Measurements from ENCODE around the gene ARAP1.

DNA sequence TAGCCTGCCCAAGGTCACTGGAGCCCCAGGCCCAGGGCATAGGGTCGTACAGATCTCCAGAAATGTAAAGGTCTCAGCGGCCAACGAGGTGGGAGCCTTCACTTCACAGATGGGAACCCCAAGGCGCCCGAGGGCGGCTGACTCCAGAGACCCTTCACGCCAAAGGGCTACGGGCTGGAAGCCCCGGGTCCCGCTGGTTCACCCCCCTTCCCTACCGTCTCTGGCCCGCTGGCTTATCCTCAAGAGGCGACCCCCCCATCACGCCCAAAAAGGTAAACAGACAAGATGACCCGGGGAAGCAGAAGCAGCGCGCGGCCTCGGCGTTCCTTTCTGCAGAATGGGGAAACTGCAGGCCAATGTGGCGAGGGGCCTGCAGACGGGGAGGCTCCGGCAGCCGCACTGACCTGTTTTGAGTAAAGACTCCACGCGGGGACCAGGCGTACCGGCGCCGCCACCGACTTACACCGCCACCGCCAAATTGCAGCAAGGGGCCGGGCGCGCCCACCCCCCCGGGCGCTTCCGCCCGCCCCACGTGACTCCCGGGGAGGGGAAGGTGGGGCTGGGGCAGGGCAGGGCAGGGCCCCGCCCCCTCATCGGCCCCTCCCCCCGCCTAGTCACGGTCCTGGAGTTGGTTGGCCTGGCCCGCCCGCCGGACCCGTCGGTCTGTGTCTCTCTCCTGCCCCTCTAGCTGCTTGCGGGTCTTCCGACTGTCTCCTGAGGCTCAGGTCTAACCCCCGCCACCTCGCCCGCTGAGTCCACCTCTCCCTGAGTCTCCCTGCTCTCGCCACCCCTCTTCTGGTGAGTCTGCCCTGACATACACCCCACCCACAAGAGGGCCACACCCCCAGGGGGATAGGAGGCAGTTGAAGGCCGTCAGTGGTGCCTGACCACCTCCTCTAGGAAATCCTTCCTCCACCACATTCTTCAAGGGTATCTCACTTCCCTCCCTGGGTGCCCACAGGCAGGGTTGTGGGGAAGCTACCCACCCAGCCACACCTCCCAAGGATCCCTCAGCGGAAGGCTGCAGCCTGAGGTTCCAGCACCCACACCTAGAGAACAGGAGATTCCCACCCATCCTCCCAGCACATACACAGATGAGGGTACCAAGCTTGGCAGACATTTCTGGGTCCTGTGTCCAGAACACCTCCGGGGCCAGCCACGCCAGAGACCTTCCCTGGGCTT, at the start of gene ARAP1:
Gene ARAP1, minus strand, starts transcription at position 485 of the 1,182 bp plus-strand sequence.
- PRO-cap = bidirectional peak, plus-strand start at position 668 of the sequence, minus-strand start at position 480 of the sequence

DNA sequence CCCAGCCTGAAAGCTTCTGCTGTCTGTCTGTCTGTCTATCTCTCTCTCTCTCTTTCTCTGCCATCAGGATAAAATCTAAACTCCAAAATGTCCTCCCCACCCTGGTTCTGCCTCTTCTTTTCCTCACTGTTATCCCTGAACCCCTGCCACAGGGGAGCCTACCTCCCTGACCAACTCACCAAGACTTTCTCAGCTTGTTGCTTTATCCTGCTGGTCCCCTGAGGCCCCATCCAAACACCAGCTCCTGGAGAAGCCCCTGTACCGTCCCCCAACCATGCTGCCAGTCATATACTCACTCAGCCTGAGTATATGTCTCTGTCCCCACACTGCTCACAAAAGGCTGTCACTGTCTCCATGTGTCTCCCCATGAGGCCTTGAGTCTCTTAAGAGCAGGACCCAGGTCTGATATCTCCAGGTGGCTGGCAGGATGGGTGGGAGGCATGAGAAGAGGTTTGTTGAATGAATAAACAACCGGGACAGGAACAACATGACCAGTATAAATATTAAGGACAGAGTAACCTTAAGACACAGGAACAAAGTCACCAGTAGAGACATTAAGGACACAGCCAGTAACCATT, 20.5 kb upstream of the ARAP1 start:
- PRO-cap = no peak

GRCh38 chr11:72776811-72777543, 16.9 kb downstream of the STARD10 start:
- PRO-cap = no peak

GRCh38 chr11:72780913-72781430, 12.9 kb downstream of the STARD10 start:
- PRO-cap = no peak

DNA sequence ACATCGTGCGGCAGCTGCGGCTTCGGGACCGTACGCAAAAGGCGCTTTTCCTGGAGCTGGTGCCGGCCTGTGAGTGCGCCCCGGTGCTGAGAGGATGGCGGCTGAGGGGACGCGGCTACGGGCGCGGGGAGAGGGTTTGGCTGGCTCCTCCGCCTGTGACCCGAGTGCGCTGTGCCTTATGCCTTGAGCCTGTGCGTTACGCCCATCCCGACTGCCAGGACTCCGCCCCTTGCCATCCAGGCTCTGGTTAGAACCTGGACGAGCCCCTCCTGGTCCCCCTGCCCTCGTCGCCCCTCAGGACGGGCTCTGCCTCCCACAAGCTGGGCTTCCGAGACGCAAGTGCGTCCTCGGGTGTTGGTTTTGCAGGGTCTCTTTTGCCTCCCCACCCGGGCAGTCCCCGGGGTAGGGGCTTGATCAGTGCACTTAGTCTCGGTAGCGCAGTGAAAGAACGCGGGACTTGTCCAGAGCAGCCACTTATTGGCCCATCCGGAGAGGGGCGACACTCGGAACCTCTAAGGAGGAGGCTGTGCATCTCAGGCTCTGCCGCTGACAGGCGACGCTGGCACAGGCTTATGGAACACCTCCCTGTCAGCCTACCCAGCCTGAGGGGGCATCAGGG, 393 bp downstream of the ATG16L2 start:
- PRO-cap = bidirectional peak, plus-strand start at position 502 of the sequence, minus-strand start at position 173 of the sequence

- PRO-cap = no peak
Measured at GRCh38 chr11:72832192-72832776, 18.1 kb downstream of the ATG16L2 start.

DNA sequence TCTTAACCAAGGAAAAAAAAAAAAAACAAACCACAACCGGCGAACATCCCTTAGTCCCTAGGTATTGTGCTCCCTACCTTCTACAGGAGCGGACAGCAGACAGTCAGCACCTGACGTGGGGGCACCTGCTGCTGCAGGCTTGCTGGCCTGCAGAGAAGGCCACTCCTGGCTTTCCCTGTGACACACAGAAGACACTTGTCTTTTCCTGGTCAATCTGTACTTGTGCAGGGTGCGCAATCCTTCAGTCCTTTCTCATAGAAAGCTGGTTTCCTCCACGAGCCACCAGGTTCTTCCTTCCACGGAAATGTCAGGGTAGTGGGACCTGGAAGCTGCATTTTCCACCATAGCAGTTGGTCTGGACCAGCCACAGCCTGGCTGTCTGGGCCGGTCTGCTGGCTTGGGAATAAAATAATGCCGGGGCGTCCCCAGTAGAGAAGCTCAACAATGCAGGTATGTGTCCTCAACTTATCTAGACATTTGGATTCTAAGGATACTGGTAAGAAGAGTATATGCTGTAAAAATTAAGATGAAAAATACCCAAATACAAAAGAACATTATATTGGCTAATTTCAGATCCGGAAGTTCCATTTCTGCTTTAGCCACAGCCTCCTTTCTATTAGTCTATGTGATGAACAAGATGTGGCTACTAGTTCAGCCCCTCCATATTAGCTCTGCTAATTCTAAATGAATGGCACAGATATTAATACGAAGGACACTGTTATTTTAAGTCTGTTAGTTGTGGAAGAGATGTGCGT, 23.4 kb downstream of the ATG16L2 start:
- PRO-cap = no peak

DNA sequence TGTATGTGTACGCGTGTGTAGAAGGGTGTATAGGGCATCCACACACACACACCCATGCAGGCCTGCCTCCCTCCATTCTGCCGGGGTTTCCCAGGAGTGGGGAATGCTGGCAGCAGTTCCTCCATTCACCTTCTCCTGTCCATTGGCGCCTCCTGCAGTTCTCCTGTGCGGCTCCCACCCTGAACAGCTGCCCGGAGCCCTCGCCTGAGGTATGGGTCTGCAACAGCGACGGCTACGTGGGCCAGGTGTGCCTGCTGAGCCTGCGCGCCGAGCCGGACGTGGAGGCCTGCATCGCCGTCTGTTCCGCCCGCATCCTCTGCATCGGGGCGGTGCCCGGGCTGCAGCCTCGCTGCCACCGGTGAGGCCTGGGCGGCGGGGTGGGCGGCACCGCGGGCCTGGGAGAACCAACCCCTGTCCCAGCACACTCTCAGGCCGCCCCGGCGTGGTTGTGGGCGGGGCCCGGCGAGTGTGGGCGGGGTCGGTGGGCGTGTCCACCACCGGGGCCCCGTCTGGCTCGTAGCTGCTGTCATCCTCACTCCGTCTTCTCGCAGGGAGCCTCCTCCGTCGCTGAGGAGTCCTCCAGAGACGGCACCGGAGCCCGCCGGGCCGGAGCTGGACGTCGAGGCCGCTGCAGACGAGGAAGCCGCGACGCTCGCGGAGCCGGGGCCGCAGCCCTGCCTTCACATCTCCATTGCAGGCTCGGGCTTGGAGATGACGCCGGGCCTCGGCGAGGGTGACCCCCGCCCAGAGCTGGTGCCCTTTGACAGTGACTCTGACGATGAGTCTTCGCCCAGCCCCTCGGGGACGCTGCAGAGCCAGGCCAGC, 14.1 kb upstream of the RELT start:
- PRO-cap = bidirectional peak, plus-strand start at position 535 of the sequence, minus-strand start at position 320 of the sequence

- PRO-cap = no peak
Measured at GRCh38 chr11:73388172-73389272, 12.3 kb downstream of the RELT start.

DNA sequence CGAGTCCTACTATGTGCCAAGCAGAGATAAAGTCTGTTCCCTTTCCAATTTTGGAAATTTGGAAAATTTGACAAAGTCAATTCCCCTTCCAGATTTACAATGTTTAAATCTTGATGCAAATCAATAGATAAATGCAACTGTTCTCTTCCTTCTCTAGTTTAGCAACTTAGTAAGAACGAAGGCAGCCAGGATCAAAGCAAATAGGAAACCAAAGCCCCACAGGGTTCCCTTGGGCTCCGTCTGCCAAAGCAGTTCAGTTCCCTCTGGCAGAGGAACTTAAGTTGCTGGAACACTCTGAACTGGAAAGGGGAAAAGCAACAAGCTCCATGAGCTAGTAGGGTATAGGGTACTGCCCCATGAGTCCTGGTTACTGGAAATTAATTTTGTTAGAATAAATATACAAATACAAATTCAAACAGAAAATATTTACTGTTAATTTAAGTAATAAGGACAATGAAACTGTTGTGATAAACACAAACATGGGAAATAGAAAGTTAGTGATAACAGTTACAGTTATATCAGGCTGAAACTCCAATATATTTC, 91.3 kb downstream of the RELT start:
- PRO-cap = no peak

- PRO-cap = unidirectional peak, minus-strand start at chr11:73657220
Measured at GRCh38 chr11:73657010-73657364, 10.6 kb downstream of the PLEKHB1 start.

- PRO-cap = no peak
Measured at GRCh38 chr11:73718625-73719182, 42.2 kb downstream of the RAB6A start.

DNA sequence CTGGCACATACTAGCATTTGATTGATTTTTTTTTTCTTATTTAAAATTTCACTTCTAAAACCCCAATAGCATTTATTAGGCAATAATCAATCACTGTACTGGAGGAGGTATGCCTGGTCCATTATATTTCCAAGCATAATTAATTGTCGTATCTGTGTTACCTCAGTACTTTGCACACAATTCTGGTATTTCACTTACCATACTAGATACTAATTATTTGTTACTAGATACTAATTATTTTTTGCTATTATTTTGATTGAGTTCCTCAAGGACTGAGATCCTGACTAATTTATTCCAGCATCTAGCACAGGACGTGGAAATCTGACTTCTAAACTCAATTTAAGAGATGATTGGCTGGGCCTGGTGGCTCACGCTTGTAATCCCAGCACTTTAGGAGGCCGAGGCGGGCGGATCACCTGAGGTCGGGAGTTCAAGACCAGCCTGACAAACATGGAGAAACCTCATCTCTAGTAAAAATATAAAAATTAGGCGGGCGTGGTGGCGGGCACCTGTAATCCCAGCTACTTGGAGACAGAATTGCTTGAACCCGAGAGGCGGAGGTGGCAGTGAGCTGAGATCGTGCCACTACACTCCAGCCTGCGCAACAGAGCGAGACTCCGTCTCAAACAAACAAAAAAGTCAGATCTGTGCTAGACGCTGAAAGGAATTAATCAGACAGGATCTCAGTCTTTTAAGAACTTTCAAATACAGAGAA, 596 bp upstream of the MRPL48 start:
- PRO-cap = bidirectional peak, plus-strand start outside the sequence, minus-strand start at position 628 of the sequence

DNA sequence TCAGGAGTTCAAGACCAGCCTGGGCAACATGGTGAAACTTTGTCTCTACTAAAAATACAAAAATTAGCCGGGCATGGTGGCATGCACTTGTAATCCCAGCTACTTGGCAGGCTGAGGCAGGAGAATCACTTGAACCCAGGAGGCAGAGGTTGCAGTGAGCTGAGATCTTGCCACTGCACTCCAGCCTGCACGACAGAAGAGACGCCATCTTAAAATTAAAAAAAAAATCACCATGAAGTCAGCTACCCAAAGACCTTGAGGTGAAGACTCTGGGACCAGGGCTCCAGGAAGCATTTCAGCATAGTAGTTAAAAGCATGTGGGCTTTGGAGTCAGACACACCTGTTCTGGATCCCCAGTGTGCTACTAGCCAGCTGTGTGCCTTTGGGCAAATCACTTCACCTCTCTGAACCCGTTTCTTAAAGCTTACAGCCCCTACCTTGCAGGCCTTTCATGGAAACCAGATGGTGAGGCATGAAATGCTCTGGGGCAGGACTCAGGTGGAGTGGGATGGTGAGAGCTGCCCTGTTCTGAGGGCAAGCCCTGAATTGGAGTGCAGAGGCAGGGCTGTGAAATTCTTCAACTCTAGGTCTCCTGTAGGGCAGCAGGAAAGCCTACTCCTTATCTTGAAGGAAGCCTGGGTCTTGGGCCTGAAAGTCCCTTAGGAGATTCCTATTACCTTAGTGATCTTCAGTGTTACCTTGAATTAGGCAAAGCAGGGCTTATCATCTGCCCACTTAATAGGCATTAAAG, 10.5 kb downstream of the UCP2 start:
- PRO-cap = no peak

DNA sequence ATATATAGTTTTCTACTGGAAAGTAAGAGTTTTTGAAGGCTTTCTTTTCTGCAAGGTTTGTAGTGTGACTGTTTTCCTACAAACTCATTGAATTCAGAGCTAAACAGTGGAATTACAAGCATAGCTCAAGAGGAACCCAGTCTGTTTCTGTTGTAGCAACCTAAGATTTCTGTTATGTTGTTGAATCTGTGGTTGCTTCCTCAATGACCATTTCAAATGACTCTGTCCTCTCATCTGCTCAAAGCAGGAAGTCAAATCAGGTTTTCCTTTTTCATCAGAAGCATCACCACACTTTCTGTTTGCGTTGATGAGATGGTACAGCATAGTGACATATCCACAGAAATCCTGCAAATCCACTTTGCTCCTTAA, 12.5 kb upstream of the UCP2 start:
- PRO-cap = no peak

DNA sequence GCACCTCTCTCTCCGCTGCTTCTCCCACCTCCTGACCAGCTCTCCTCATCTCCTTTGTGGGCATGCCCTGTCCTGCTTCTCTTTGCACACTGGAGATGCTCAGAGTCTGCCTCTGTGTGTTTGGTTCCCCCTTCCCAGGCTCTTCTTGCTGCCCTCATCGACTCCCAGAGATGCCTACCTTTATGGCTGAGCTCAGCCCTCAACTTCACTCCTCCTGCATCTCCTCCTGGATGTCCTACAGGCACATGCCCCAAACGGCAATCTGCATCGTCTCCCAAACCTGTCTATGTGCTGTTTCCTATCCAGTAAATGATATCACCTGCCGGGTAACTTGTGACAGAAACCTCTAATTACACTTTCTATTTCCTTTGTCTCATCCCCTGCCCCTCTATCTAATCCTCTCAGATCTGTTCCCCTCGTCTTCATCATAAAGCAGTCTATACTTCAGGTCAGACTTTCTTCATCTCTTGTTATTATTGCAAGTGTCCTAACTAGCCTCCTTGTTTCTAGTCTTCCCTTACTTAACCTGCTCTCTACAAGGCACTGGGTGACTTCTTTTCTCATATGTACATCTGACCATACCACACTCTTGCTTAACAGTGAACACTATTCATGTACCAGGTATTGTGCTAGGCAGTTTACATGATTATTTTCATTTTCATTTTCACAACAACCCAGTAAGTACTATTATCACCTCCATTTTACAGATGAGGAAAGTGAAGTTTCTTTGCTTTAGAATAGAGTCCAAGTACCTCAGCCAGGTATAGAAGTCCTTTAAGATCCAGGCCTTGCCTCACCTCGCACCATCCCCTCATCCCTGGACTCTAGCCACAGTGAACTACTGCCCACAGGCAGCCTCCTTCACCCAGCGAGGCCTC, 21.9 kb upstream of the UCP3 start:
- PRO-cap = no peak

DNA sequence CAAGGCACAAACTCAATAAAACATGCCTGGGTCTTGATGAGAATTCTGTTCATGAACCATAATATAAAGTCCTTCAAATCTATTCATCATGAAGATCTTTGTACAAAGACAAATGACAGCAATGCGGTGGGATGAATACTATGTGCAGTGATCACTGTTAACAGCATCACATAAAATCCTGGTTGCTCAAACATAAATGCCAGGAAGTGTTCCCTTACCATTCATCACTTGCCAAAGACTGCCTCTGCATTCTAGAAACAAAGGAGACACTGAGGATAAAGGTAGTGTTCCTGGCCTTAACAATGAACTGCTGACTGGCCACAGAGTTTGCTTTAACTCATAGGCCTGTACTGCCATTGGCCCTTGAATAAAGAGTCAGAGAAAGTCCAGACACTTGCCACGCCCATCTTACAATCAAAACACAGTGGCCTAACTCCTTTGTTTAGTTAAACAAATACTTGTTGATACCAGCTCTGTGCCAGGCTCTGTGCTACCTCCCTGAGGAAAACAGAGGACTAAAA, 29.5 kb downstream of the C2CD3 start:
- PRO-cap = bidirectional peak, plus-strand start at position 453 of the sequence, minus-strand start at position 240 of the sequence

- PRO-cap = no peak
Measured at GRCh38 chr11:74696755-74697434, 34.3 kb downstream of the CHRDL2 start.

DNA sequence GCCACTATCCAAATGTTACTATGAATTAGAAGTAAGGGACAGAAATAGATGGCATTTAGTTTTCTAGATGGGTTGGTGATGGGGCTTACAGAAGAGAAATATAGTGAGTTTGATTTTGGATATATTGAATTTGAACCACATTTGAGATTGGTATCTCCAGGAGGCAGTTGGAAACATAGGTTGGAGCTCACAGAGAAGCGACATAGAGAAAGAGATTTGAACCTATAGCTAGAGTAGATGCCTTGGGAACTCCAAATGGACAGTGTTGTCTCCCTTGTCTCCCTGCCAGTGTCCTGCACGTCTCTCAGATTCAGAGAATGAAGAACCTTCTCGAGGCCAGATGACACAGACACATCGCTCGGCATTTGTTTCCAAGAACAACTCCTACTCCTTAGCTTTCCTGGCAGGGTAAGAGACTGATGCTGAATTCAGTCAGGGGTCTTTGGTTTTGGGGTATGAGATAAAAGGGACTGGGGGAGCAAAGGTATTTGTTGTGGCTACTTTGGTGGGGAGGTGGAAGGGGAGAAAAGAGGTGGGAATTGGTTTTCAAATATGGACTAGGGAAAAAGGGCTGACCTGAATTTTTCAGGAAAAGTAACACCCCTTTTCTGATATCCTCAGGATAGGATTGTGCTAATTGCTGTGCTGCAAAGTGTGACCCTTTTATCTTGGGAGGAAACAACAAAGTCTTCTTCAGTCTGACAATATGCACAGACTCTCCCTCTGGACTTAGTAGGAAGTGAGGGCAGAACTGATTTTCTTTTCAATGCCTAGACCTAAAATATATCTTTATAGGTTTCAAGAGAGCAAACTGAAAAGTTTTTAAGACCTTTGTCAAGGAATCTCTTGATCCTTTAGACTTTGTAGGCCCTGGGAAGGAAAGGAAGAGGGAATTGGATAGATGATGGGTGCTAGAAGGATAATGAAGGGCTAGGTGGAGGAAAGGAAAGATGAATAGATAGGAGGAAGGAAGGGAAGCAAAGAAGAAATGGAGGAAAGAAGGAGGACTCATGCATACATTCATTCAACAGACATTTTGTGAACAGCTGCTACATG, 69.0 kb downstream of the RNF169 start:
- PRO-cap = no peak

- PRO-cap = no peak
Measured at GRCh38 chr11:74842876-74843188, 94.2 kb downstream of the RNF169 start.

Measured in WTC11 (cell line).